Smooth muscle cell (in vitro differentiated cells): Measurements from ENCODE around the genes VGLL1, MCF2, SOX3, SPANXA2, AFF2 and IDS.

DNA sequence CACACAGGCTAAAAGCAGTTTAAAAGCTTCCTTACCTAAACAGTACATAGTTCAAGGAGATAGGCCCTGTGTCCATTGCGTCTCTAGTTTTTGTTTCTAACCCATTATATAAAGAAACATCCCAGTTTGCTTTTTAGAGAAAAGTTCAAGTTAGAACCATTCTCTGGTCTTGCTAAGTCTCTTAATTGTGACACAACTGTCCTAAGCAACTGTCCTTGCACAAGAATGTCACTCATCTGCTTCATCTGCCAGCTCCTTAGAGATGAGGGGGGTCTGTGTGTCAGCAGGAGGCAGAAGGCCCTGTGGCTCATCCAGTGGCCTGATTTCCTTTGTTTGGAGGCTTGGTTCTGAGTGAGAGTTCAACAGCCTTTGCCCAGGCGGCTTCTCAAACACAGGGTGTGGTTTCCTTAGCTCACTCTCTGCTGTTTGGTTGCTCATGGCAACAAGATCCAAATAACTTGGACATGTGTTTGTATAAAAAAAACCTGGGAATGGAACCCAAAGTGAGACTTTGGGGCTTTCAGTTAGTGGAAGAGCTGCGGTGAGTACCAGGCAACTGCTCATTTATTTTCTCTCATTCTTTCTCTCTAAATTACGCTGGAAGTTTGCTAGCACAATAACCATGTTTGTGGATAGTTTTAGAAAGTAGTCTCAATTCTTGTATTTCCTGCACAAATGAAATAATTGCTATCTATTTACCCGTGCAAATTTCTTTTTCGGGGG, 7.7 kb downstream of the FHL1 start:
- RAMPAGE, long total RNA, result no peak

DNA sequence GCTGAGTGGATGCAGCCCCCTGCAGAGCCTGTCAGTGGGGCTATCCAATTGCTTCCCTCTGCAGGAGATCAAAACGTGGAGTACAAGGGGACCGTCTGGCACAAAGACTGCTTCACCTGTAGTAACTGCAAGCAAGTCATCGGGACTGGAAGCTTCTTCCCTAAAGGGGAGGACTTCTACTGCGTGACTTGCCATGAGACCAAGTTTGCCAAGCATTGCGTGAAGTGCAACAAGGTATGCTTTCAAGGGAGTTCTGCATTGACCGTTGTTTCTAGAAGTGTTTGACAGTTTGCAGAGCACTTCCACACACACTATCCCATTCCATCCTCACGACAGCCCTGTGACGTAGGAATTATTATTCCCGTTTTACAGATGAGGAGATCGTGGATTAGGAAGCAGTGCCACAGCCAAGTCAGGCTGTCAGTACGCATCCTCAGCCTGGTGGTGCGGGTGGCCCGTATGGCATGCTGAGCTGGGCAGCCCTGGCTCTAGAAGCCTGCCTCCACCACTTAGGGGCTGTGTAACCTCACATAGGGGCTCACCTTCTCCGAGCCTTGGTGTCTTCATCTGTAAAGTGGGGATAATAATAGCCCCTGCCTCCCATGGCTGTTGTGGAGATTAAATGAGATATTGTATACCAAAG, 11.0 kb downstream of the FHL1 start:
- RAMPAGE, long total RNA, result no peak

DNA sequence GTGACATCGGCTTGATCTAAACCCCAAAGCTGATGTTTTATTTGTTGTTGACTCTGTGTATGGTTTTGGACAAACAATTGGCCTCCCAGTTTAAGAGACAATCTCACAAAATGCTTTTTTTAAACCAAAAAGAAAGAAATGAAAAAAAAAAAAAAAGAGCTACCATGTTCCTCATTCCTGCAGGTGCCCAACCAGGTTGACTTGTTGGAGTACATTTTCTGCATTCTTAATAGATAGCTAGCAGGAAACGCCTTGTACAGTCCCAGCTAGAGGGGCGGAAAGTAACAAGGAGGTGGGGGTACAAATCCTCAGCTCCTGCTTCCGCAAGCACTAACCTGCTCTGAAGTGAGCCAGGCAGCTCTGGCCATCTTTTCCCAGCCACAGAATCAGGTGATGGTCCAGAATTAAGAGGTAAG, at the start of gene VGLL1:
Gene VGLL1, plus strand, starts transcription at position 330 of the 416 bp plus-strand sequence.
- RAMPAGE, long total RNA, result no peak

DNA sequence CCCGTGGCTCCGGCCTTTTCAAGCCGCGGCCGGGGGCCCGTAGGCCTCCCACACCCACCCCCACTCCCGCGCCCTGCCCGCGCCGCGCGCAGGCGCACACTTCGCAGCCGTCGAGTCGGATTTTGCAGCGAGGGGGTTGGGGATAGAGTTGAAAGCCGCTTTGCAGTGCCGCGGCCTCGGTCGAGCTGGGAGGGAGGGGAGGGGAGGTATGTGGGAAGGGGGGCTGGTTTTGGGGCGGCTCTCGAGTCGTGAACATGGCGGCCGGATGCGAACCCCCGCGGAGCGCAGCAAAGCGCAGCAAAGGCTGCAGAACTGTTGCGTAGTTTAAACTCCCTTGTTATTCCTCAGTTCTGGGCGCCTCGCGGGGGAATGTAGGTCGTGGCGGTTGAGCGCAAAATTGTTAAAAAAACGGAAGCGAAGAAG, 8.6 kb downstream of the ZIC3 start:
- RAMPAGE, long total RNA, result no peak

- RAMPAGE, long total RNA, result no peak
Observed at GRCh38 chrX:139222600-139223251, 307.8 kb upstream of the F9 start.

DNA sequence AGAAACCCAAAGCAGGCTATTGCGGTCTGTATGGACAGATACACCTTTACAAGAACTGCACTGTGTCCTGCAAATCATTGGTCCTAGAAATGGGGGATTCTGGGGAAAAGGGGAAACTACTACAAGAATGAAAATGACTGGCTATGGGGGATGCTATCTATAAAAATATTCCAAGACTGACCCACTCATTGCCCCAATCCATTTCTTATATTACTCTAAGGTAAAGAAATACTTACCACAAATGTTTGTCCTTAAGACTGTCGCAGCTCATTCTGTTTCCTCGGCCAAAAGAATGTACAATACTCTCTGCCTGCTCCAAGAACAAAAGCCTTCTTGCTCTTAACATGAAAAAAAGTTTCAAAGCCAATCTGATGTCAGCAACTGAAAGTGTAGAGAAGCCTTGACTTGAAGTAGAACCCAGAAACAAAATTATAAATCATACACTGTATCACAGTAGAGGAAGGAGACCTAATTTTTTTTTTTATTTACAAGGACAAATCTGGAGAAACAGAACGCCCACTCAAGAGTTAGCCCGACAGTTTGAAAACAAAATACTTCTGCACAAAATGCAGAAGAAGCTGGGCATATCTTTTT, at the start of gene MCF2:
Gene MCF2, minus strand, starts transcription at position 298 of the 594 bp plus-strand sequence.
- RAMPAGE, long total RNA, result no peak

DNA sequence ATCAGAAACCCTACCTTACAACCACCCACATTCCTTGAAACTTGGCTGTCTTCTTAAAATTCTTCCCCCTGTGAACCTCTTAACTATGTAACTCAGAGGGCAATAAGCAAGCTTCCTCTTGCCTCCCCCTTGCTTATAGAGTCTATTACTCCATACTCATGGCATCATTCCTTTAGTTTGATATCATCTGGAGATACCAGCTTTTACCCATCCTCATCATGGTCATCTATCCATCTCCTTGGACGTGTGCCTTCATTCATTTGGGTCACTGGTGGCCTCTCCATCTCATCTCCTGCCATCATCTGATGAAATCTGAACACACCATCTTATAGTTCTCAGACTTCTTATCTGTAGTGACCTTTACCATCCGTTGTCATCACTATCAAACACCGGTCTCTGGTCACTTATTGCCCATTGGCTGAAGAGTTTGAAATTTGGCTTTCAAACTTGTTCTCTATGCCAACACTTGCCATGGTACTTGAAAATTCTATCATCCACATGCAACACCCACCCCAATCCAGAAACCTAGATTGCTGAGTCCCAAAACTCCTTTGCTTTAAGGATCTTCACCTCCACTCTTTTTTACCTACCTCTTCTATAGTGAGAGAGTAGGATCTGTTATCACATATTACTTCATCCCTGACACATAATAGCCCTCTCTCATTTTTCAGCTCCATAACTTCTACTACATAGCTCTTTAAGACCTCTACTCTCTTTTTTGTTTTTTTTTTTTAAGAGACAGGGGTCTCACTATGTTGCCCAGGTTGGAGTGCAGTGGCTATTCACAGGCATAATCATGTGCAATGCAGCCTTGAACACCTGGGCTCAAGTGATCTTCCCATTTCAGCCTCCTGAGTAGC, 84.9 kb downstream of the ATP11C start:
- RAMPAGE, long total RNA, result no peak

DNA sequence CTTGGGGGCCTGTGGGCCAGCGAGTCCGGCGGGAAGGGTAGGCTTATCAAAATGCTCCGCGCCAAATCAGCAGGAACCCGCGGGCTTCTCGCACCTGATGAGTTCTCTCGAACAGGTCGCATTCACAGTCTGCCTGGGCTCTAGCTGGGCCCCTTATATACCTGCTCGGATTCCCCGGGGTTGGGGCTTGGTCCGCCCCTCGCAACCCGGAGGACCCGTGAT, at the start of gene SOX3:
Gene SOX3, minus strand, starts transcription at position 131 of the 222 bp plus-strand sequence.
- RAMPAGE, long total RNA, result no peak

DNA sequence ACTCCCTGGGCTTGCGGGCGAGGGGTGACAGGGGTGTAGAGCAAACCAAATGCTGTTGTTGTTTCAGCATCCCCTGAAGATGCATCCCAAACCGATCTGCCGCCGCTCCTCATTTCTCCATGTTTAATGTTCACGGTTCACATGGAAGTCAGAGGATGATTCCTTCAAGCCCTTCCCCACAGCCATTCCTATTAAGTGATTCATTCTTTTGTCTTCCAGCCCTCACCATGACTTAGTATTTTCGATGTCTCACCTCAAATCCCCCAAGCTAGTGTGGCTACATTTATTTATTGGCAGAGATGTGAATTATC, 301 bp upstream of the SPANXC start:
- RAMPAGE, long total RNA, result no peak

- RAMPAGE, long total RNA, result no peak
Observed at GRCh38 chrX:141589471-141589927, at the start of gene SPANXA2. Gene SPANXA2, plus strand, starts transcription at chrX:141589708.

GRCh38 chrX:142194146-142194497, 11.0 kb downstream of the MAGEC2 start:
- RAMPAGE, long total RNA, result no peak

- RAMPAGE, long total RNA, result no peak
Observed at GRCh38 chrX:147183168-147183509, 368.6 kb upstream of the CXorf51A start.

GRCh38 chrX:147876109-147876685, 35.5 kb upstream of the FMR1 start:
- RAMPAGE, long total RNA, result no peak

DNA sequence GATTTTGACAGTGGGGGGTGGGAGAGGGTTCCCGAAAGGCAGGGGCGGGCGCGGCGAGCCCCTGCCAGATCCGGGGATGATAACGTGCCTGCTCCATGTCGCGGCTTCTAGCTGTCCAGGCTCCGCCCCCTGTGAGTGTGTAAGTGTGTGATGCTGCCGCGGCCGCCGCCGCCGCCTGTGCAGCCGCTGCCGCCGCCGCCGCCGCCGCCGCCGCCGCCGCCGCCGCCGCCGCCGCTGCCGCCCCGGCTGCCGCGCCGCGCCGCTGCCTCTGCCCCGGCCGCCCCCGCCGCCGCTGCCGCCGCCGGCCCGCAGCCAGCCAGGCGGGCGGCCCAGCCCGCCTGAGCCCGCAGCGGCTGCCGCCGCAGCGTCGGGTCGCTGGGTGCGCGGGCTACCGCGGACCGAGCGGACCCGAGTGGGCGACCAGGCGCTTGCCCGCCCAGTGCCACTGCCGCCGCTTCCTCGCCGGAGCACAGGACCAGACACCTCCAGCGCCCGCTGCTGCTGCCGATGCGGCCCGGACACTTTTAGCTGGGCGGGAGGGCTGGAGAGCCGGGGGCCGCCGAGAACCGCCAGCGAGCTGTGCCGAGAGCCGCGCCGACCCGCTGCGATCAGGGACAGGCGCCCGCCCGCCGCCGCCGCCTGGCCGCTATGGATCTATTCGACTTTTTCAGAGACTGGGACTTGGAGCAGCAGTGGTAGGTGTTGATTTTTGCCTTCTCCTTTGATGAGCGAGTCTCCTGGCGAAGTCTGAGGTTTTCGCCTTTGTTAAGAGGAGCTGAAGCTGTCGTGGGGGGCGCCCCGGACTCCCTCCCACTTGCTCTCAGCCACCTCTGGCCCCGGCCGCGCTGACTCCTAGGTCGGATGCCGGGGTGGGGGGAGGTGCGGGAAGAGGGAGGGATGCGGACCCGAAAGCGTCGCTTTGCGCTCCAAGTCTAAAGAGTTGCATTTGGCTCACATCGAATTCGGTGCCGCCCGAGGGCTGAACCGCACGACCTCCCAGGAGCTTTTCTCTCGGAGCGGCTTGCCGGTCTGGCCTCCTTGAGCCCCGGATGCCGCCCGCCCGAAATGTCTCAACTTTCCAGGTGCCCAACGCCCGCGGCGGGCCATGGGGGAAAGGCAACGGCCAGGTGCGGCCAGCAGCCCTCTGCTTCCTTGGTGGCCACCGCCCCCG, at the start of gene AFF2:
Gene AFF2, plus strand, starts transcription at position 168 of the 1,171 bp plus-strand sequence.
- RAMPAGE, long total RNA, result no peak

GRCh38 chrX:149504673-149505769, at the start of gene IDS:
Gene IDS, minus strand, starts transcription at chrX:149505306.
- RAMPAGE, long total RNA, result start-site peak on the minus strand at chrX:149505249-149505297, 341 and 158 reads in 2 replicates

DNA sequence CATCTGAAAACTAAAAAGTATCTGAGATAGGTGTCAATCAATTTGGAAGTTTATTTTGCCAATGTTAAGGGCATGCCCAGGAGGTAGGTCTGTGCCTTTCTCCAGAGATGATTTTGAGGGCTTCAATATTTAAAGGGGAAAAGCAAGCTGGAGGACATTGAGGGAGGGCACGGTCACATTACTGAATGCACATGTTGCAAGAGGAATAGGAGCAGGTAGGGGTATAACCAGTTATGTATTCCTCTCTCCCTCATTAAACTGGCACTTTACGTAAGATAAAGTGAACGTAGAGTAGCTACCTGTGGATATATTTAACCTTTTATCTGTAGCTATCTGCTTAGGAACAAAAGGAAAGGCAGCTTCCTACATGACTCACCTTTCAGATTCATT, 36.6 kb downstream of the MAGEA9 start:
- RAMPAGE, long total RNA, result no peak

- RAMPAGE, long total RNA, result no peak
Observed at GRCh38 chrX:150204879-150205433, 158.2 kb upstream of the MAMLD1 start.

DNA sequence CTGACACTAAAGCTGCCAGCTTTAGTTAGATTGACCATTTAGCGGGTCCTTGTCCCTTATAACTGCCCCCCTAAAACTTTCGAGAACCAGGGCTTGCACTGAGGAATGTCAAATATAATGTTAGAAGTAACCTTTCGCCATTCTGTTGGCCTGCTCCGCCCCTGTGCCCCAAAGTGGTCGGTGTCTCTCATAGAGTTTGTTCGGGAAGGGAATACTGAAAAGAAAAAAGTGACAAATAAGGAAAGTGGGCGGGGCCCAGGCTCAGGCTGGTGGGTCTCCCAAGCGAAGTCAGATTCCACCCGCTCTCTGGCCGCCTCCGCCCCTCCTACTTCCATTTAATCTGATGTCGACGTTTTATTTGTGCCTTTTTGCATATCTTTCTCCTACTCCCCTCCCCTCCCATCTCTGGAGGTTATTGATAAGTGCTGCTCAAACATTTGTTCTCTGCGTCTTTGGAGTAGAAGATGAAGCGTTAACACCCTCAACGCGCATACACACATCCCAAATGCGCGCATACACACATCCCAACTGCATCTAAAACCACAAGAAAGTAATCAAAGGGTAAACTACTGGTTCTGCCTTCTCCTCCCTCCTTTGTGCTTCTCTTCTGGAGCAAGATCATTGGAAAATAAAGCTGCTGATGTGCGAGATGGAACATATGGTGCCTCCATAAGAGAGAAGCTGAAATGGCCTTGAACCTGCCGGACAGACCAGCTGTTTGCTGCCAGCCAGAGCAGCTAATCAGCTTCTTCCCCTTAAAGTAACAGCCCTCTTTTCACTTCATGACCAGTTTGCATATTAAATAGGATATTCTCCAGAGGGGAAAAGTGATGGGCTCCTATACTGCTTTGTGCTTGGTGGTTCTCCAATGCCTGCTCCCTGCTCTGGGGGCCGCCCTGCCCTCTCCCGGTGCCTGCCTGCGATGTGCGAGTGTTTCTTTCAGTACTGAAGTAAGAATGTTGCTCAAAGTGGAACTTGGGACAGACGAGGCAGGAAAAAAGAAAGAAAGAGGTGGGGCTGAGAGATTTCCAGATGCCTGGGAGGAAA, 3.1 kb downstream of the MAMLD1 start:
- RAMPAGE, long total RNA, result no peak

GRCh38 chrX:150547255-150548099, 20.9 kb upstream of the MTM1 start:
- RAMPAGE, long total RNA, result no peak

GRCh38 chrX:150568224-150568439, 289 bp upstream of the MTM1 start:
- RAMPAGE, long total RNA, result no peak